Measurements from ENCODE around the gene WSB2.

DNA sequence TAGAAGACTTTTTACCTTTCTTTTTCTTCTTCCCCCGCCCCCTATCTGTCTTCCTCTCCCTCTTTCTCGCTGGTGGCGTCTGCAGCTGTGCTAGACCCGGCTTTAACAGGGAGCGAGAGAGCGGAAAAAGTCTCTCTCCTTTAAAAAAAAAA is 450 bp downstream of the TBX3 start:
- PRO-cap, result no peak
CAGE:
- cytosol, long polyA plus RNA, result no peak
- long polyA plus RNA, result no peak
- nucleus, long polyA plus RNA, result no peak

DNA sequence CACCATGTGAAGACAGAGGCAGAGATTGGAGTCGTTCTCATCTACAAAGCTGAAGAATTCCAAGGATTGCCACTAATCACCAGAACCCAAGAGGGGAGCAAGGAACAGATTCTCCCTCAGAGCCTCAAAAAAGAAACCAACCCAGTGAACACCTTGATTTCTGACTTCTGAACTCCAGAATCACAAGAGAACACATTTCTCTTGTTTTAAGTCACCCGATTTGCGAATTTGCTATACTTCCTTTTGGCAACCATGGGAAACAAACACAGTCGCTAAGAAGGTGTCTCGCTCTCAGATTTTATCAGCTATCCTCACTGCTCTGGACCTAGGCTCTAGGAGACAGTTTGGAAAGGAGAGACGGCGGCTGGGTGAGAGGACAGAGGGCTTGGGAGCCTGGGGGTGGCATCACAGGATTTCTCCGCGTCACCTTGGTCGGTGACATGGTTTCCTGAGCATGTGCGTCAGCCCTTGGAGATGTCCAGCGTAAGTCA is 90.0 kb upstream of the TBX3 start:
- PRO-cap, result no peak
CAGE:
- cytosol, long polyA plus RNA, result no peak
- long polyA plus RNA, result no peak
- nucleus, long polyA plus RNA, result no peak

GRCh38 chr12:114826297-114826731 is 142.3 kb upstream of the TBX3 start:
- PRO-cap, result no peak
CAGE:
- cytosol, long polyA plus RNA, result no peak
- long polyA plus RNA, result no peak
- nucleus, long polyA plus RNA, result no peak

GRCh38 chr12:114903212-114903411 is 219.1 kb upstream of the TBX3 start:
- PRO-cap, result no peak
CAGE:
- cytosol, long polyA plus RNA, result no peak
- long polyA plus RNA, result no peak
- nucleus, long polyA plus RNA, result no peak

DNA sequence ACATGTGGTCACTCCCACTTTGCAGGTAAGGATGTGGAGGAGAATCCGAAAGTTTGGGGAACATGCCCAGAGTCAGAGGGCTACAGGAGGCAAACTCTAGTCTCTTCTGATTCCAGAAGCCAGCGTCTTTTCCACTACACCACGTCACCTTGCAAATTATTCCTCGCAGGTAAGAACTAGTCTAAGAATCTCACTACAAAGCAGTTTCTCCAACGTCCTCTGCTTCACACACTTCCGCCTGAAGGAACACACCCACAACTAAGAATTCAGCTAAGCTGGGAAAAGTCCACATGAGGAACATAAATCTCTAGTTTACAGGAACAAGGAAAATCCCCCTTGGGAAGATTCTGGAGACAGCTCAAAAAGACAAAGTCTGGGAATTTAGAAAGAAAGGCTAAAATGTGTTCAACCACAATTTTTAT is 780.1 kb upstream of the TBX3 start:
- PRO-cap, result no peak
CAGE:
- cytosol, long polyA plus RNA, result no peak
- long polyA plus RNA, result no peak
- nucleus, long polyA plus RNA, result no peak

DNA sequence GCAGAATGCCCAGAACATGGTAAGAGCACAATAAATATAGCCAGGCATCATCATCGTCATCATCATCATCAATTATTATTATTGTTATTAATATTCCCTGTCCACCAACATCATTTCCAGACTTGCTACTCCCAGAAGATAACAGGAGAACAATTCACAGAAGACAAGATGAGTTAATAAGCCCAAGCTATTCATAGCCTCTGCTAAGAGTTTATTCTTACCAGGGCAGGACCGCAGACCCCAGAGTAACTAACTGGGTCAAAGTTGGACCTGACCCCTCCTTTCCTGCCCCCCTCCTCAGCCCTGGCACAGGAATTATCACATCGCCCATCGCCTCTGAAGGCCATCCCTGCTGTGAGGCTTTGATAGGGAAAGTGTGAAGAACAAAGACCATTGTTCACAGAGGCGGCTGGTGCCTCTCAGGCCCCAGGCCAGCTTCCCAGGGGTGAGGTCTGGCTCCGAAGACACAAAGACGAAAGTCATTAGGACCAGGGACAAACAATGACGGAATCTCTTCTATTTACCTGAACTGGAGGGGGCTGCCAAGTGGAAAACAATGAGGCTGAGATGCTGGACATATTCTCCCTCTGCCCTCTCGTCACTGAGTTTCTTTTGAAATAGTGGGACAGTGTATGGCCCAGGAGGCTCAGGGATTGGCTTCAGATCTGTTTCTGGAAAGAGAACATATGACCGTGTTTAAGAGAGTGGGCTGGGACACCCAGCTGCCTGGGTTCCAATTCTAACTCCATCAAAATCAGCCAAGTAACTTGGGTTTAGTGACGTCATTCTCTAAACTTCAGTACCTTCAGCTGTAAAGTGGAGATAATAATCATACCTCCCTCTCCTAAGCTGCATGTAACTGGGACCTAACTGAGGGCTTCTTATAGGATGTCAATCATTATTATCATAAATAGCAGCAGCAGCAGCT is 769.5 kb downstream of the MED13L start:
- PRO-cap, result no peak
CAGE:
- cytosol, long polyA plus RNA, result no peak
- long polyA plus RNA, result no peak
- nucleus, long polyA plus RNA, result no peak

DNA sequence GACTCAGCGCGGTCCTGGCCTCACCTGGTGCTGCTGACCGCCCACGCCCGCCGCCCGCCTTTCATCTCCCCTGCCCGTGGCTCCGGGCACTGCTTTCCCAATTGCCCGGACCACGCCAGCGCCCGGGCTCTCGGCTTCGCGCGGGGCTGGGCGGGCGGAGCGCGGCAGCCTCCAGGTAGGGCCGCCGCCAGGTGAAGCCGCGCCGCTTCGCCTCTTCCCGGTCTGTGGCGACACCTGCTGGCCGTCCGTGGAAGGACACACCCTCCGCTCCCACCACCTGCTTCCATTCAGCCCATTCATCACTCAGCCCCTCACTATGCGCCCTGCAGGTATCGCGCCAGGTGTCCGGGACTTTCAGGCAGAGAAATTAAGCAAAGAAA is 360.4 kb downstream of the MED13L start:
- PRO-cap, result no peak
CAGE:
- cytosol, long polyA plus RNA, result no peak
- long polyA plus RNA, result no peak
- nucleus, long polyA plus RNA, result no peak

GRCh38 chr12:116127831-116128317 is 149.6 kb downstream of the MED13L start:
- PRO-cap, result no peak
CAGE:
- cytosol, long polyA plus RNA, result no peak
- long polyA plus RNA, result no peak
- nucleus, long polyA plus RNA, result no peak

- PRO-cap, result no peak
CAGE:
- cytosol, long polyA plus RNA, result no peak
- long polyA plus RNA, result no peak
- nucleus, long polyA plus RNA, result no peak
Observed at GRCh38 chr12:116198123-116199358, 79.0 kb downstream of the MED13L start.

- PRO-cap, result no peak
CAGE:
- cytosol, long polyA plus RNA, result no peak
- long polyA plus RNA, result no peak
- nucleus, long polyA plus RNA, result no peak
Observed at GRCh38 chr12:116276532-116277481, 686 bp downstream of the MED13L start.

DNA sequence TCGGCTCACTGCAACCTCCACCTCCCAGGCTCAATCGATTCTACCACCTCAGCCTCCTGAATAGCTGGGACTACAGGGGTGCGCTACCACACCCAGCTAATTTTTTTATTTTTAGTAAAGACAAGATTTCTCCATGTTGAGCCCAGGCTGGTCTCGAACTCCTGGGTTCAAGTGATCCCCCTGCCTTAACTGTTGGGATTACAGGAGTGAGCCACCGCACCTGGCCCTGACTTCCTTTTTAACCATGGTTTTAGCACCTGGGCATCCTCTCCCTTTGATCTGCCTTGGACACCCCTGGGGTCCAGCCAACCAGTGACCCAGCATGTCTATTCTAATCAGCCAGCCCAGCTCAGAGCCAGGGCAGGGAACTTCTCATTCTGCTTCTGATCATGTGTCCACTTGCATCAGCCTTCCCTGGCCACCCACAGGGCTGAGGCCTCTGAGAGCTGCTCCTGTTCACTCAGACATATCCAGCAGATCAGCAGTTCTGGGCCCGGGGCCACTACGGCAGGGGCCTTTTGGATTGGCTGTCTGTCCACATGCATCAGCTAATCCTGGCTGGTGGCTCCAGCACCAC is 118.0 kb upstream of the MAP1LC3B2 start:
- PRO-cap, result no peak
CAGE:
- cytosol, long polyA plus RNA, result no peak
- long polyA plus RNA, result no peak
- nucleus, long polyA plus RNA, result no peak

DNA sequence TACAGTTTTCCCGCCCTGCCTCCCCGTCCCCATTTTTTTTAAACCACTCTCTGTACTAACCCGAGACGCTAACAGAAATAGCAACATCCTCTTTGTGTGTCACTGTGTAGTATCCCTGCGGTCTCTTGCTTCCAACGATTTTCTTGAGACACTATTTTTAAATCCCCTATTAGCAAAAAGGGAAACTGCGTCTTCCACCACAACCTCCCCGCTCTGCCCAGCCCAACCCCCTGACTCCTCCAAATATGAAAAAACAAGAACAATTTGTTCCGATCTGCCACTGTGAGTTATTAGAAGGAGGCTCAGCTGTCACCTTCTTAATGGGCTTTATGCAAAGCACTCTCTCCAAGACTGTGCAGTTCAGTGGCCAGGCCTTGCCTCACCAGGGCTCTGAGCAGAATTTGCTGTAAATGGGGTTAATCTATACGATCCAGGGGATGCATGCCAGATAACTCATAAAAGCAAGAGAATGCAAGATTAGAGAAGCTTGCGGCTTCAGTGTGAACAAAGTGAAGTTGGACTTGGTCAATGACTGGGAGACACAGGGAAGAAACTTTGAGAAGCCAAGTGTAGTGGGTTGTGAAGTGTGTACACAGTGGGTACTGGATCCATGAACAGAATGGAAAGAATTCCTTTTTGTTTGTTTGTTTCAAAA is 76.4 kb downstream of the MAP1LC3B2 start:
- PRO-cap, result no peak
CAGE:
- cytosol, long polyA plus RNA, result no peak
- long polyA plus RNA, result no peak
- nucleus, long polyA plus RNA, result no peak

- PRO-cap, result no peak
CAGE:
- cytosol, long polyA plus RNA, result no peak
- long polyA plus RNA, result no peak
- nucleus, long polyA plus RNA, result no peak
Observed at GRCh38 chr12:116717243-116718335, 20.3 kb downstream of the SPRING1 start.

- PRO-cap, result no peak
CAGE:
- cytosol, long polyA plus RNA, result no peak
- long polyA plus RNA, result no peak
- nucleus, long polyA plus RNA, result no peak
Observed at GRCh38 chr12:116802771-116804109, 65.1 kb downstream of the RNFT2 start.

- PRO-cap, result no peak
CAGE:
- cytosol, long polyA plus RNA, result no peak
- long polyA plus RNA, result no peak
- nucleus, long polyA plus RNA, result no peak
Observed at GRCh38 chr12:117028473-117029211, 70.6 kb downstream of the TESC start.

- PRO-cap, result no peak
CAGE:
- cytosol, long polyA plus RNA, result no peak
- long polyA plus RNA, result no peak
- nucleus, long polyA plus RNA, result no peak
Observed at GRCh38 chr12:117130269-117130577, 31.0 kb upstream of the TESC start.

DNA sequence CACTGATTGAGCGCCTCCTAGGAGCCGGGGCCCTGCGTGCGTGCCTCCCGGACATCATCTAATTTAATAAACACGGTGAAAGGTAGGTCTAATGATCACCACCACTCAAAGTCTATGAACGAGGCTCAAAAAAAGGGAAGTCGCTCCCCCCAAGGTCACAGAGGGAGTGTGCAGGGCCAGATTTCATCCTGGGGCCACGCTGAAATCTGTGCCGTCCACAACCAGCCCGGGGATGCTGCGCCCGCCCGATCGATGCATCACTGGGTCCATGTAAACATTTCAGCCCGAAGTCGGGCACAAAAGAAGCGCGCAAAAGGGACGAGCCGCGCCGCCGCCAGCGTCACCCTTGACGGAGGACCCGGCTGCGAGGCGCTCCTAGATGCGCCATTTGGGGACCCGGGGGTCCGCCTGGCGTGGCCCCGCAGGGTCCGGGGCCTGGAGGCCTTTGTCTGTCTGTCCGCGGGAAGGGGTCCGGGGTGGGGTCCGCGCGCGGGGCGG is 587 bp downstream of the FBXO21 start:
- PRO-cap, result no peak
CAGE:
- cytosol, long polyA plus RNA, result no peak
- long polyA plus RNA, result no peak
- nucleus, long polyA plus RNA, result no peak

- PRO-cap, result no peak
CAGE:
- cytosol, long polyA plus RNA, result no peak
- long polyA plus RNA, result no peak
- nucleus, long polyA plus RNA, result no peak
Observed at GRCh38 chr12:117580690-117580950, 219.2 kb upstream of the NOS1 start.

DNA sequence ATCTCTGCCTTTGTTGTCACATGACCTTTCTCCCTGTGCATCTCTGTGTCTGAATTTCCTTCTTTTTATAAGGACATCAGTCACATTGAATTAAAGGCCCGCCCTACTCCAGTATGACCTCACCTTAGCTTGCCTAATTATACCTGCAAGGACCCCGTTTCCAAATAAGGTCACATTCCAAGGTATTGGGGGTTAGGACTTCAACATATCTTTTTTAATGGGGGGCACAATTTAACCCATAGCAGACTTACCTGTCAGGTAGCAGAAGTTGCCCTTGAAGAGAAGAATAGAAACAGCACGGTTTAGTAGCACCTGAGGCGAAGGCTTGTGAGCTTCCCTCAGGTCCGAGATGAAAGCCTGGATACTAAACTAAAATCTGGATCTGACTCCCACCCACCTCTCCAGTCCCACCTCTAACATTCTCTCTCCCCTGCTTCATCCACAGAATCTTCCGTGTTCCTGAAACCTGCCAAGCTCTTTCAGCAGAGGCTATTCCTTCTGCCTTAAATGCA is 280.1 kb upstream of the NOS1 start:
- PRO-cap, result no peak
CAGE:
- cytosol, long polyA plus RNA, result no peak
- long polyA plus RNA, result no peak
- nucleus, long polyA plus RNA, result no peak

DNA sequence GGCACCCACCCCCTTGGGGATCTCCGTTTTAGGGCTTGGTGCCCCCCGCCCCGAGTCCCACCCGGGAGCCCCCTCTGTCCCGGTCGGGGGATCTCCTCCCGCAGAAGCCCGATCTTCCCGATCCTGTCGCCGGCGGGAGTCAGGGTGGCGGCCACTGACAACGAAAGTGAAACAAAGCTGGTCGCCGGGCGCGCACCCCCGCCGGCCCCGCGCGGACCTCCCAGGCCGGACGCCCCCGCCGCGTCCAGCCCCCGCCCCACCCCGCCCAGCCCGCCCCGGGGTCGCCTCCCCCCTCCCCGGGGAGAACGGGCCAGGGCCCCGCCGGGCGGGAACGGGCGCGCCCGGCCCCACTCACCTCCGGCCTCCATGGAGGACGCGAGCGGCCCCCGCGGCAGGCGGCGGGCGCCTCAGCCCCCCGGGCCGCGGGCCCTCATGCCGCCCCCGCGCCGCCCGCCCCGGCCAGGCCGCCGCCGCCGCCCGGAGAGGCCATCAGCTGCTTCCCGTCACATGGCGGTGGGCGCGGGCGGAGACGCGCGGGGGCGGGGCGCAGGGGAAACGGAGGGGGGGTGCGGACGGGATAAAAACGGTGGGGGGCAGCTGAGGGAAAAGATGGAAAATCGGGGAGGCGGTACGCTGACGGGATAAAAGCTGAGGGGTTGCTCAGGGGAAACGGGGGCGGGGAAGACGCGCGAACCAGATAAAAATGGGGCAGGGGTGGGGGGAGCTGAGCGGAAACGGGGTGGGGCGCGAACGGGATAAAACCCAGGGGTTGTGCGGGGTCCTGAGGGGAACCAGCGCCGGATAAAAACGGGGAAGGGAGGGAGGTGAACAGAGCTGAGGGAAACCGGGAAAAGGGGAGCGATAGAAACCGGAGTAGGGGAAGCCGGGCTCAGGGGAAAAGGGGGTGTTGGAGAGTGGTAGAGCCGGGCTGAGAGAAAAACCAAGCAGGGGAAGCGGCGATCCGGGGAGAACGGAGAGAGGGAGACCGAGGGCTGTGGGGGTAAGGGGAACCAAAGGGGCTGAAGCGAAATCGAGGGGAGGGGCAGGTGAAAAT is at the start of gene WSB2:
Gene WSB2, minus strand, starts transcription at position 499 of the 1,054 bp plus-strand sequence.
- PRO-cap, result unidirectional peak, plus-strand start at position 302 of the sequence
CAGE:
- cytosol, long polyA plus RNA, result no peak
- long polyA plus RNA, result no peak
- nucleus, long polyA plus RNA, result start-site peak on the minus strand centred at position 761 of the sequence, 655 bp wide, 7 and 11 reads in 2 replicates